ENCODE results near the genes ARHGAP27 and MAPT.

- RRBS = no CpG with 5 or more reads among the region's 1 CpG
These were observed 3.3 kb upstream of the HEXIM2 start for GRCh38 chr17:45158397-45158793.

DNA sequence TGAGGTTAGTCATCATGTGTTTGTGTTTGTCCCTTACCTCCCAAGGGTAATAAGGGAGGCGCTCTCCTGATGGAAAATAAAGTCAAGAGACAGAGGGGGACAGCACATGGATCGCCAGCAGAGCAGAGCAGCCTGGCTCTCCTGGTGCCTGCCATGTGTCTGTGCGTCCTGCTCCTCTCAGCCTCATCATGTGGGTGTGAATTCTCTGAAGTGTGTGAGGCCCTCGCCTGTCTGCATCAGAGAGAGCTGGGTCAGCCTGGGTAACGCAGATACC is 8.8 kb downstream of the HEXIM2 start:
- RRBS = no CpG with 5 or more reads among the region's 5 CpGs

- RRBS = no CpG with 5 or more reads among the region's 12 CpGs
These were observed 8.0 kb downstream of the FMNL1 start for GRCh38 chr17:45229683-45230157.

GRCh38 chr17:45235184-45235652 is 13.5 kb downstream of the FMNL1 start:
- RRBS = no CpG with 5 or more reads among the region's 5 CpGs

GRCh38 chr17:45298399-45299053 is 18.3 kb downstream of the MAP3K14 start:
- RRBS = no CpG with 5 or more reads among the region's 6 CpGs

GRCh38 chr17:45311552-45312471 is 5.0 kb downstream of the MAP3K14 start:
- RRBS = no CpG with 5 or more reads among the region's 11 CpGs

GRCh38 chr17:45396548-45397688 is 35.8 kb downstream of the ARHGAP27 start:
- RRBS = 96% methylated on average over 3 of the region's 44 CpGs

GRCh38 chr17:45415242-45416097 is 17.2 kb downstream of the ARHGAP27 start:
- RRBS = no CpG with 5 or more reads among the region's 13 CpGs

GRCh38 chr17:45429558-45430141 is 3.0 kb downstream of the ARHGAP27 start:
- RRBS = 96% methylated on average over 19 of the region's 87 CpGs

DNA sequence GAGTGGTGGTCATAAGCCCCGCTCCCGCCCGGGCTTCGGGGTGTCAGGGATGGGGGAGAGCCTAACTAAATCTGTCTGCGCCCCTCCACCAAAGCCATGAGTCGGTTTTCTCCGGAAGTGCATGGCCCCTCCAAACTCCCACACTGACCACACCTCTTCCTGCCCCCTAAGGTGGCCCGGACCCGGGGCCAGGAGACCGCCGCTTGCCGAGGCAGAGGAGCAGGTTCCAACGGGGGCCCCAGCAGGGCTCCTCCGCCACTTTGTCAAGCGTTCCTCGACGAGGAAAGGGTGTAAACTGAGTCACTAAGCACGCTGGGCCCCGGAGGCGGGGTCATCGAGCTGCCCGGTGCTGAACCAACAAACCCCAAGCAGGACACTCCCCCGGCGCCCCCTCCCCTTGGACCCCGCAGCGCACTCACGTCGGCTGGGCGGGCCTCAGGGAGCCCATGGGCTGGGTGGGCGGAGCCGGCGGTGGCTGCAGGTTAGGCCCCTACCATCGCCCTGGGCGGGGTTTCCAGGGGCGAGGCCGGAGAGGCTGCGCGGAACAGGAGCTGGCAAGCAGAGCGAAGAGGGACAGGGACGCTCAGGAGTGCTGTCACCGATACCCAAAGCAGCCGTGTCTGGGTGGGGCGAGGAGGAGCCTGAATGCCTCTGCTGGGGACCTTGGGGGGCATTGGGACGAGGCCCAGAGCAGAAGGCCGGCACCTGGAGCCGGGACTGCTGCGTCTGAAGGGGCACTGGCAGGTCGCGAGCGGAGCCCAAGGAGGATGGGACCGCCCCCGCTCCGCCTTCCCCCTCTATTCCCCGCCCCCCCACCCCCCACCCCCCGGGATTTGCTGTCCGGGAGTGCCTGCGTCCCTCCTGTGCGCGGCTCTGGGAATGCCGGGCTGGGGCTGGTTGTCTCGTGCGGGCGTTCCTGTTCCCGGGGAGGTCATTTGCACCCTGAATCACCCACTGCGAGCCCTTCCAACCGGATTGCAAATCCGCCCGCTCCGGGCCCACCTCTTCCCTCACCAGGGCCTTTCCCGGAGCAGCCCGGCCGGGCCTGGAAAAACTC is 1.1 kb downstream of the ARHGAP27 start:
- RRBS = 50% methylated on average over 20 of the region's 72 CpGs

GRCh38 chr17:45432497-45433655 is at the start of gene ARHGAP27:
ARHGAP27 (minus strand) TSS chr17:45432870.
- RRBS = 16% methylated on average over 9 of the region's 61 CpGs

DNA sequence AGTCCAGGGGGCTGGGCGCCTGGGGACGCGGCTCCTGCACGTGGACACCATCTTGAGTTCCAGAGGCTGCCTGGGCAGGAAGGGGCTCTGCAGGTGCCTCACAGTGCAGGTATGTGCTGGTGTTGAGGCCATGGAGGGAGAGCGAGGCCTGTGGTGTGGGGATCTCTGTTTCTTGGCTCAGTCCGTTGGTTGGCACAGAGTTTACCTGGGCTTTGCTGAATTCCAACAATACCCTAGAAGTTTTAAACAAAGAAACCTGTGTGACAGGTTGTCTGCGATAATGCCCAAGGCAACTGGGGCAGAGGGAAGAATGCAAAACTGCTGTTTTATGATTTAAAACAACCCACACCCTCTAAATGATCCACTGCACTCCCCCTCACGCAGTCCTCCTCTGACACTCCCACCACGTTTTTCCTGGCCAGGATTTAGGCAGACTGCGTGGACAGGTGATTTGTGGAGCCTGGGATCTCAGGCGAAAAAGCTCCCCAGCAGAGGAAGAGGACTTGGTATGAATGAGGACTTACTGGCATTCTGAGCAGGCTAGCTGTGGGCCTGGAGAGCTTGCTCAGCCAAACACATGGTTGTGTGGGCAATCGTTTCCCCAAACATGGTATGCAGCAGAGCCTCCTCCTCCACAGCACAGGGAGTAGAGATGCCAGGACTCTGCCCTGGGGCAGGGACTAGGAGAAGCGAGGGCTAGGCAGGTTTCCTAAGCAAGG is 22.0 kb downstream of the PLEKHM1 start:
- RRBS = no CpG with 5 or more reads among the region's 13 CpGs

- RRBS = 6% methylated on average over 1 of the region's 39 CpGs
These were observed 94.5 kb upstream of the PLEKHM1 start for GRCh38 chr17:45585046-45585437.

DNA sequence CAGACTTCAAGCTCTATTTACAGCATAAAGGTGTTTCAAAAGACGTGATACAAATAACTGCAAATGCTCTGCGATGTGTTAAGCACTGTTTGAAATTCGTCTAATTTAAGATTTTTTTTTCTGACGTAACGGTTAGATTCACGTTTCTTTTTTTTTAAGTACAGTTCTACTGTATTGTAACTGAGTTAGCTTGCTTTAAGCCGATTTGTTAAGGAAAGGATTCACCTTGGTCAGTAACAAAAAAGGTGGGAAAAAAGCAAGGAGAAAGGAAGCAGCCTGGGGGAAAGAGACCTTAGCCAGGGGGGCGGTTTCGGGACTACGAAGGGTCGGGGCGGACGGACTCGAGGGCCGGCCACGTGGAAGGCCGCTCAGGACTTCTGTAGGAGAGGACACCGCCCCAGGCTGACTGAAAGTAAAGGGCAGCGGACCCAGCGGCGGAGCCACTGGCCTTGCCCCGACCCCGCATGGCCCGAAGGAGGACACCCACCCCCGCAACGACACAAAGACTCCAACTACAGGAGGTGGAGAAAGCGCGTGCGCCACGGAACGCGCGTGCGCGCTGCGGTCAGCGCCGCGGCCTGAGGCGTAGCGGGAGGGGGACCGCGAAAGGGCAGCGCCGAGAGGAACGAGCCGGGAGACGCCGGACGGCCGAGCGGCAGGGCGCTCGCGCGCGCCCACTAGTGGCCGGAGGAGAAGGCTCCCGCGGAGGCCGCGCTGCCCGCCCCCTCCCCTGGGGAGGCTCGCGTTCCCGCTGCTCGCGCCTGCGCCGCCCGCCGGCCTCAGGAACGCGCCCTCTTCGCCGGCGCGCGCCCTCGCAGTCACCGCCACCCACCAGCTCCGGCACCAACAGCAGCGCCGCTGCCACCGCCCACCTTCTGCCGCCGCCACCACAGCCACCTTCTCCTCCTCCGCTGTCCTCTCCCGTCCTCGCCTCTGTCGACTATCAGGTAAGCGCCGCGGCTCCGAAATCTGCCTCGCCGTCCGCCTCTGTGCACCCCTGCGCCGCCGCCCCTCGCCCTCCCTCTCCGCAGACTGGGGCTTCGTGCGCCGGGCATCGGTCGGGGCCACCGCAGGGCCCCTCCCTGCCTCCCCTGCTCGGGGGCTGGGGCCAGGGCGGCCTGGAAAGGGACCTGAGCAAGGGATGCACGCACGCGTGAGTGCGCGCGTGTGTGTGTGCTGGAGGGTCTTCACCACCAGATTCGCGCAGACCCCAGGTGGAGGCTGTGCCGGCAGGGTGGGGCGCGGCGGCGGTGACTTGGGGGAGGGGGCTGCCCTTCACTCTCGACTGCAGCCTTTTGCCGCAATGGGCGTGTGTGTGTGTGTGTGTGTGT is at the start of gene MAPT:
Gene MAPT (plus strand): TSS at position 815 of the 1,331 bp plus-strand sequence.
- RRBS = 2% methylated on average over 31 of the region's 127 CpGs

- RRBS = no CpG with 5 or more reads among the region's 4 CpGs
These were observed 31.3 kb downstream of the STH start for GRCh38 chr17:46030083-46030920.

DNA sequence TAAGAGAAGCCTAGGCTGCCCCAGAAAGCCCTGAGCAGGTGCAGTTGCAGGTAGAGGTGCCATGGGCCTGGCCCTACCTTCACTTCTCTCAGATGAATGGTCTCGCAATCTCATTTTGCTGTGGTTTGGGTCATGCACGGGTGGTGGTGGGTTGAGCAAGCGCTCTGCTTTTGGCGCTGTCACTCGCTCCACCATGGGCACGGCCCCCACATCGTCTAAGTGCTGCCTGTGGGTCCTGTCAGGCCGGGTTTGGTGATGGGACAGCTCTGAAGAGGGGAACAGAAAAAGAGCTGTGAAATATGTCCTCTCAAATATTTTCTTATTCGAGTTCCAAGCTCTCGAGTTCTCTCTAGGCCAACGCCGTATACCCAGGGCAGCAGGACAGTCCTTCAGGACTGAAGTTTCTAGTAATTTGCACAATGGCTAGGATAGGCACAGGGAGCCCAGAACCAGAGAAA is 39.9 kb downstream of the STH start:
- RRBS = no CpG with 5 or more reads among the region's 12 CpGs

DNA sequence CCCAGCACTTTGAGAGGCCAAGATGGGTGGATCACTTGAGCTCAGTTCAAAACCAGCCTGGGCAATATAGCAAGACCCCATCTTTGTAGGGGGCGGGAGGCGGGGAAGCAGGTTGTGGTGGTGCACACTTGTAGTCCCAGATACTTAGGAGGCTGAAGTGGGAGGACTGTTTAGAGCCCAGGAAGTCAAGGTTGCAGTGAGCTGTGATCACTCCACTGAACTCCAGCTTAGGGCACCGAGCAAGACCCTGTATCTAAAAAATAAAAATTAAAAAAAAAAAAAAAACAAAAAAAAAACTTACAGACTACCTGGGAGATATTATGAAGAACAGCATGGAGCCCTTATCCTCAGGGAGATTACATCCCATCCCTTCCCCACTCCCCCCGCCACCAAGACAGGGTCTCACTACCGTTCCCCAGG is 48.5 kb downstream of the STH start:
- RRBS = no CpG with 5 or more reads among the region's 5 CpGs

GRCh38 chr17:46136799-46137702 is 56.2 kb downstream of the KANSL1 start:
- RRBS = no CpG with 5 or more reads among the region's 9 CpGs

- RRBS = 3% methylated on average over 35 of the region's 84 CpGs
These were observed 685 bp downstream of the KANSL1 start for GRCh38 chr17:46192203-46193285.

- RRBS = no CpG with 5 or more reads among the region's 4 CpGs
These were observed 3.8 kb upstream of the LRRC37A start for GRCh38 chr17:46291061-46291540.

Data from Jurkat, Clone E6-1 (cell line).